ENCODE measurements around the genes MED27, CEL, RALGDS and OBP2B.

GRCh38 chr9:132078852-132080279 lies at the start of gene MED27:
Gene MED27, minus strand, starts transcription at chr9:132079867.
- RRBS, 2 experiments, result under 1 to 3% methylated on average over 5 of the region's 55 CpGs
CAGE:
- cytosol, long polyA minus RNA, result no peak
- cytosol, long polyA plus RNA, result no peak
- long polyA plus RNA, result no peak
- nucleus, long polyA minus RNA, result no peak
- nucleus, long polyA plus RNA, result no peak

DNA sequence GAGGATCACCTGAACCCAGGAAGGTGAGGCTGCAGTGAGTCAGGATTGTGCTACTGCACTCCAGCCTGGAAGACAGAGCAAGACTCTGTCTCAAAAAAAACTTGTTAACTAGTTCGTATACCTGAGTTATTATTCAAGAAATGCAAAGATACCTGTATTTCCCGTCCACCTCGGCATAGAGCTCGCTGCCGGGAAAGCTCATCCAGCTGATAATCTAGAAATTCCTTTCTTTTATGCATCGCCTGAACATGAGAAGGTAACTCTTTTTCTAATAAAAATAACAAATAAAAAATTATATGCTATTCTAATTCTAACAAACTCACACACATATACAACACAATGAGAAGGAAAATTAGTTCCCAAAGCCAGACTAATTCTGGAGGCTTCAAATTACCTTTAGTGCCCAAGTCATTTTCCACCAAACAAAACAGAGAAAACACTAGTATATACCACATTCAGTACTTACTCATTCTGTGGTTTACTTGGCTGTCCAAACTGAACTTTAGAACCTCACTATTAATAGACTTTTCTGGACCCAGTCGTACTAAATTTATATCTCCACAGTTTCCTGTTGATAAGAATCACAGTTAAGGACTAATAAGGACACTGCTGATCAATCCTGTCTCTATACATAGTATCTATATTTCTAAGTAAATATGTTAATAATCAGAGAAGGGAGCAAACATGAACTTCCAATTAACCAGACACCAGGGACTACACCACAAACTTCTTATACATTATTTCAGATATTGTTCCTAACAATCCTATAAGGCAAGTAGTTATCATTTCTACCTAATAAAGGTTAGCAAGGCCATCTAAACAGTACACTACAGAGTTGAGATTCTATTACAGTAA lies 66.5 kb downstream of the SETX start:
- RRBS, 2 experiments, result no CpG with 5 or more reads among the region's 7 CpGs
CAGE:
- cytosol, long polyA minus RNA, result no peak
- cytosol, long polyA plus RNA, result no peak
- long polyA plus RNA, result no peak
- nucleus, long polyA minus RNA, result no peak
- nucleus, long polyA plus RNA, result no peak

DNA sequence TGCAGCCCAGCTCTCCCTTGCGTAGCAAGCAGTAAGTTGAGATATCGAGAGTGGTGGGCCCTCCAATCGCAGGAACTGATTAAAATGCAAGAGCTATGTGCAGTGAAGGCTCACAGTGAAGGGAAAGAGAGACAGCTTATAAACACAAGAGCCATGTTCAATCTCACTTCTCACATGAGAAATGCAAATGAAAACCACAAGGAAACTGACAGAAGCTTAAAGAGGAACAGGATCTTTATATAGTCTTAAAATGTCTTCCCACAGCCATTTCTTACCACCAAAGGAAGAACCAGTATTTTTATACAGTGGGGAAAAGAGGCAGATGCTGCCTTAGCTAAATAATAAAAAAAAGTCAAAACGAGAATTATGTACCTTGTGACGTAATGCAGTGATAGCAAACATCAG lies 24.6 kb downstream of the TTF1 start:
- RRBS, 2 experiments, result no CpG with 5 or more reads among the region's 5 CpGs
CAGE:
- cytosol, long polyA minus RNA, result no peak
- cytosol, long polyA plus RNA, result no peak
- long polyA plus RNA, result no peak
- nucleus, long polyA minus RNA, result no peak
- nucleus, long polyA plus RNA, result no peak

DNA sequence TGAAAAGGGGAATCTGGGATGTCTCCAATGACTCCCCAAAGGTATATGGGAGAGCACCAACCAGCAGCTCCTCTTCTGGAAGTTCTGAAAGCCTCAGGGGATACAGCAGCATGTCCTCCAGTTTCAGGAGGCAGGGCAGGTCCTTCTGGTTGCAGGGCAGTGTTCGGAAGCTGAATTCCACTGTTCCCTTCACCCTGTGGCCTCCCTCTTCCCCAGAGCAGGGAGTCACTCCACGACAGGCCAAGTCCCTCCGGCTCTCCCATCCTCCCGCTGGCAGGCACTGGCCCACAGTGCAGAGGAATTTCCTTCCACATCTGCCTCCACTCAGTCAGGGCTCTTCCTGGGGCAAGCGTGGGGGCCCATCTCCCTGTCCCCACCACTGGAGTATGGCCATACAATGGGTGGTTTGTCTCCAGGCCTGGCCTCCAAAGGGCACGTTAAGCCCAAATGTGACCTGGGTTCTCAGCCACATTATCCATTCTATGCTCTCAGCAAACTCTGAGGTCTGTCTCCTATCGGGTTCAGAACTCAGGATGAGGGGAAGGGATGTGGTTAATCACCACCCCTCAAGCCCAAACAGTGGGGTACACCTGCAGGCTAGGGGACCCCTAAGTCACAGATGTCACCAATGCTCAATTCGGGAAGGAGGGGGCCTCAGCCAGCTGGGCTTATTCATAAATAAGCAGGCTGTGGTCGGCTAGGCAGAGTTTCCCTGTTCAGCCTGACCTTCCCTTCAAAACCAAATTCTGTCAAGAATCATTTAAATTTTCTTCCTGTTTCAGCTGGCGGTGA lies 68.7 kb downstream of the AK8 start:
- RRBS, 2 experiments, result no CpG with 5 or more reads among the region's 10 CpGs
CAGE:
- cytosol, long polyA minus RNA, result no peak
- cytosol, long polyA plus RNA, result no peak
- long polyA plus RNA, result no peak
- nucleus, long polyA minus RNA, result no peak
- nucleus, long polyA plus RNA, result no peak

GRCh38 chr9:132896794-132897667 lies 18.3 kb downstream of the SPACA9 start:
- RRBS, 2 experiments, result no CpG with 5 or more reads among the region's 12 CpGs
CAGE:
- cytosol, long polyA minus RNA, result no peak
- cytosol, long polyA plus RNA, result no peak
- long polyA plus RNA, result no peak
- nucleus, long polyA minus RNA, result no peak
- nucleus, long polyA plus RNA, result no peak

DNA sequence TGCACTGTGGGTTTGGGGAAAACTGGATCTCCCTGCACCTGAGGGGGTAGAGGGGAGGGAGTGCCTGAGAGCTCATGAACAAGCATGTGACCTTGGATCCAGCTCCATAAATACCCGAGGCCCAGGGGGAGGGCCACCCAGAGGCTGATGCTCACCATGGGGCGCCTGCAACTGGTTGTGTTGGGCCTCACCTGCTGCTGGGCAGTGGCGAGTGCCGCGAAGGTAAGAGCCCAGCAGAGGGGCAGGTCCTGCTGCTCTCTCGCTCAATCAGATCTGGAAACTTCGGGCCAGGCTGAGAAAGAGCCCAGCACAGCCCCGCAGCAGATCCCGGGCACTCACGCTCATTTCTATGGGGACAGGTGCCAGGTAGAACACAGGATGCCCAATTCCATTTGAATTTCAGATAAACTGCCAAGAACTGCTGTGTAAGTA lies at the start of gene CEL:
CEL (plus strand) TSS at position 135 of the 432 bp plus-strand sequence.
- RRBS, 2 experiments, result no CpG with 5 or more reads among the region's 10 CpGs
CAGE:
- cytosol, long polyA minus RNA, result no peak
- cytosol, long polyA plus RNA, result no peak
- long polyA plus RNA, result no peak
- nucleus, long polyA minus RNA, result no peak
- nucleus, long polyA plus RNA, result no peak

DNA sequence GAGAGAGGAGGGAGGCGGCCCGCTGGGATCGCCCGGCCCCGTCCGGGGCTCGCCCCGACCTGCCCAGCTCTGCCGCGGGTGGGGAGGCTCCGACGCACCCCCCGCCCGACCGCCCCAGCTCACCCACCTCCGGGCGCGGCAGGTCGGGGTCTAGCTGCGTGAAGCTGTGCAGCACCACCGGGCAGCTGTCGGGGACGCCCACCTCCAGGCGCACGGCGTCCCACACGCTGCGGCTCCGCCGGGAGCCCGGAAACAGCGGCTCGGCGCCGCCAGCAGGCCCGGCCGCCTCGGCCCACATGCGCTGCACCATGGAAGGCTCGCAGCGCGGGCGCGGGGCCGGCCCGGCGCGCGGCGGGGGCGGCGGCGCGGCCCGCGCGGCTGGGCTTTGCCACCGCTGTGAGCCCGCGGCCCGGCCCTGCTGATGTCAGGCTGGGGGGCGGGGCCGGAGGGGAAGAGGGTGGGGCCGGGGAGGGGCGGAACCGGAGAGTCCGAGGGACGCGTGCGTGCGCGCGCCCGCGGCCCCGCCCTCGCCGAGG lies at the start of gene RALGDS:
RALGDS (minus strand) TSS at position 396 of the 536 bp plus-strand sequence.
- RRBS, 2 experiments, result 2% methylated on average over 52 to 56 of the region's 78 CpGs
CAGE:
- cytosol, long polyA minus RNA, result start-site peak on the minus strand centred at position 393 of the sequence, 12 bp wide, 6 reads
- cytosol, long polyA plus RNA, result no peak
- long polyA plus RNA, result no peak
- nucleus, long polyA minus RNA, result no peak
- nucleus, long polyA plus RNA, result no peak

DNA sequence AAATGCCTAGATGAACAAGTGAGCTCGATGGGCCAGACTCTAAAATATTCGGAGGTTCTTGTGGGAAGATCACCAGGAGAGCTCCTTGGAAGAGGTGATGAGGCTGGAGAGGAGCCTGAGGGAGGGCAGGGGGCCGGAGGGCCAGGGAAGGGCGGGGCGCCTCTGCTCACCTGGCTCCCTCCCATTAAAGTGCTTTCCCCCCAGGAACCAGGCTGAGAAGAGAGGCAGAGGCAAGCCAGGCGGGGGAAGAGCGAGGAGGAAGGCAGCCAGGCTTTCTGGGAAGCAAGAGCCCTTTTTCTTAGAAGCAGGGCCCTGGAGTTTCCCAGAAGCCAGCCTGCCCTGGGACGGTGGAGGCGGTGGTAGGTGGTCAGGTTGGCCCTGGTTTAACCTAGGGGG lies 16.3 kb upstream of the RALGDS start:
- RRBS, 2 experiments, result no CpG with 5 or more reads among the region's 9 CpGs
CAGE:
- cytosol, long polyA minus RNA, result no peak
- cytosol, long polyA plus RNA, result no peak
- long polyA plus RNA, result no peak
- nucleus, long polyA minus RNA, result no peak
- nucleus, long polyA plus RNA, result no peak

GRCh38 chr9:133179944-133180245 lies 16.2 kb upstream of the GBGT1 start:
- RRBS, 2 experiments, result no CpG with 5 or more reads among the region's 5 CpGs
CAGE:
- cytosol, long polyA minus RNA, result no peak
- cytosol, long polyA plus RNA, result no peak
- long polyA plus RNA, result no peak
- nucleus, long polyA minus RNA, result no peak
- nucleus, long polyA plus RNA, result no peak

DNA sequence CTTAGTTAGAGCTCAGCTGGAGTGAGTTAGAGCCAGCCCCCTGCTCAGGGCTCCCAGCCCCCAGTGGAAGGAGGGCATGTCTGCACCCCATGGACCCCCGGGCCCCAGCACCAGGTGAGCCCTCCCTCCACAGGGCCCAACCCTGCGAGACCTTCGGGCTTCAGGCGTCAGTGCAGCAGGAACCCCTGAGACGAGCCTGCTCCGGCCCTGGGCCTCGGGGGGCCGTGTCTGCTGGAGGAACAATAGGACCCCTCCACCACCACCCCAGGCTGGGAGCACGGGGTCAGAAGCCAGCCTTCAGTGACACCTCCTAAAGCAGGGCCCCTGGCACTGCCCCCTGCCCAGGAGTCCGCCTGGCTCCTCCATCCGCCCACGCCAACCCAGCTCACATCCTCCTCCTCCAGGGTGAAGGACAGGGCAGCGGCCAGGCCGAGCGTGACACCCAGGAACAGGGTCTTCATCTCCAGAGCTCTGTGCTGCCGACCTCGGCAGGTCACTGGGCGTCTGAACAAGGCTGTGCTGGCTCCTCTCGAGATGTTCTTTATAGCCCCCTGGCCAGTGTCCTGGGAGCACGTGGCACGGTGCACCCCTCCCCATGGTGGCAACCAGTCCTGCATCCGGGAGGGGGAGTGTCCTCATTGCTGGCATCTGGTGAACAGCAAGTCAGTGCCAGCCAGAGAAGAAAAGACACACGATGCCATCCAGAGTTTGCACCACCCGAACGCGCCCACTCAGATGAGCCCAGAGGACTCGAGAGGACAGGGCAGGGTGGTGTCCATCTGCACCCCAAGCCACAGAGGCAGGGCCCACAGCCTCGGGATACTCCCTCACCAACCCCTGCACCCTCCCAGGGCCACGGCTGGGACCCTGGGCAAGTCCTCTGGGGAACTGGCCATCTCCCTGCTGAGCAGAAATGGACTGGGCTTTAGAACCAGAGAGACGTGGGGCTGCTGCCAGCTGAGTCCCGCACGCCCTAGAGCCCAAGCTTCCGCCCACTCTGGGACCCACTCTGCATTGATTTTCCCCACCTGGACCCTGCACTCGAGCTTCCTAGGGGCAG lies at the start of gene OBP2B:
OBP2B (minus strand) TSS at position 512 of the 1,060 bp plus-strand sequence.
- RRBS, 2 experiments, result no CpG with 5 or more reads among the region's 34 CpGs
CAGE:
- cytosol, long polyA minus RNA, result no peak
- cytosol, long polyA plus RNA, result no peak
- long polyA plus RNA, result no peak
- nucleus, long polyA minus RNA, result no peak
- nucleus, long polyA plus RNA, result no peak

- RRBS, 2 experiments, result no CpG with 5 or more reads among the region's 20 CpGs
CAGE:
- cytosol, long polyA minus RNA, result no peak
- cytosol, long polyA plus RNA, result no peak
- long polyA plus RNA, result no peak
- nucleus, long polyA minus RNA, result no peak
- nucleus, long polyA plus RNA, result no peak
Observed at GRCh38 chr9:133239439-133240024, 30.5 kb upstream of the OBP2B start.

DNA sequence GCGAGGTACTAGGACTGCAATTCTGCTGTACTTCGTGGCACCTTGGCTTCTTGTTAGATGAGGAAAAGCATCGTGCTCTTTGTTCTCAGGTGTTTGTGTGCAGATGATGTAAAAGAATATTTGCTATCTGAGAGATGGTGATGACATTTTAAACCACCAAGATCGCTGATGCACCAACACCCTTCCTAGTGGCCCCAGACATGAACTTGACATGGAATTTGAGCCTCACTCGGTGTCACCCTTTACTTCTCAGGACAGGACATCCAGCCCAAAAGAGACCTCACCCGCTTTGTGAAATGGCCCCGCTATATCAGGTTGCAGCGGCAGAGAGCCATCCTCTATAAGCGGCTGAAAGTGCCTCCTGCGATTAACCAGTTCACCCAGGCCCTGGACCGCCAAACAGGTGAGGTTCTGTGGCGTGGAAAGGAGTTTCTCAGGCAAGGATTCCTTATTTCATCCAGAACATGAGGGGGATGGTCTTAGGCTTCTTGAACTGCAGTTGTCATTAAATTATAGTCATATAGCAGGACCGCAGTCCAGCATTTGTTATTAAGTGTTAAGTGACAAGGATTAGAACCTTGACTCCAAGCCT lies 1.4 kb downstream of the RPL7A start:
- RRBS, 2 experiments, result no CpG with 5 or more reads among the region's 13 CpGs
CAGE:
- cytosol, long polyA minus RNA, result no peak
- cytosol, long polyA plus RNA, result no peak
- long polyA plus RNA, result no peak
- nucleus, long polyA minus RNA, result no peak
- nucleus, long polyA plus RNA, result no peak

- RRBS, 2 experiments, result no CpG with 5 or more reads among the region's 17 CpGs
CAGE:
- cytosol, long polyA minus RNA, result no peak
- cytosol, long polyA plus RNA, result no peak
- long polyA plus RNA, result no peak
- nucleus, long polyA minus RNA, result no peak
- nucleus, long polyA plus RNA, result no peak
Observed at GRCh38 chr9:133349890-133350687, 2.1 kb downstream of the RPL7A start.

DNA sequence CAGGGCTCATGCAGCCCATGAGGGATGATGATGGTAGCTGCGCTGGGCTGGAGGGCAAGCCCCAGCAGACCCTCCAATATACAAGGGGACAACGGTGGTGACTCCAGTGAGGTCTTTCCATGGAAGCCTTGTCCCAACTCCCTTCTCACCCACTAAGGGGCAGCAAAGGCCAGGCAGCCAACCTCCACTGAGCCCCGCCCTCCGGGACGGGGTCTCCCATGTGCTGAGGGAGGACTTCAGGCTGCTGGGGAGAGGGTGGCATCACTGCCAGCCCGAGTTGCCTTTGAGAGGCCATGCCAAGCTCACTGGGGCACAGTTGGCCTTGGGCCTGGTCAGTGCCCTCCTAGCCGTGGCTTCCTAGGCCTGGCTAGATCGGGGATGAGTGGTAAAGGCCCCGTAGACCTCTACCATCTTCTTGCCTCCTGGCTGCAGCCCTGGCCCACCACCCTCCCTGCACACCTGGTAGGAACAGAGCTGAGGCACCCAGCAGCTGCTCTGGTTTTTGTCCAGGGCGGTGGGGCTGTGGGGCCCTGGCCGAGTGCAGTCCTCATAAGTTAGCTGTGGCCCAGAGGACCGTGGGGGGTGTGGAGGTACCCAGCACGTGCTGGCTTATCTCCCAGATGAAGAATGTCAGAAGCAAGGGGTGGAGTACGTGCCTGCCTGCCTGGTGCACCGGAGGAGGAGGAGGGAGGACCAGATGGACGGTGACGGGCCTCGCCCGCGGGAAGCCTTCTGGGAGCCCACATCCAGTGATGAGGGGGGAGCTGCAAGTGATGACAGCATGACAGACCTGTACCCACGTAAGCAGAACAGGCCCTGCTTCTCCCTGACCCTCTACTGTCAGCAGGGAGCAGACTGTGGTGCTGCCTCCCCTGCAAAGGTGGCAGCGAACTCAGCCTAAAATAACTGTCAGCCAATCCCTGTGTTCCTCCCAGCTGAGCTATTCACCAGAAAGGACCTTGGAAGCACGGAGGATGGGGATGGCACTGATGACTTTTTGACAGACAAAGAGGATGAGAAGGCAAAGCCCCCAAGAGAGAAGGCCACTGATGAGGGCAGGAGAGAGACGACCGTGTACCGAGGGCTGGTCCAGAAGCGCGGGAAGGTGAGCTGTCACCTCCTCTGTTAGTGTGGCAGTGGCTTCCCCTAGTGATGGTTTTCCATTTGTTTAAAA lies 3.4 kb downstream of the SURF2 start:
- RRBS, 2 experiments, result no CpG with 5 or more reads among the region's 28 CpGs
CAGE:
- cytosol, long polyA minus RNA, result no peak
- cytosol, long polyA plus RNA, result no peak
- long polyA plus RNA, result no peak
- nucleus, long polyA minus RNA, result no peak
- nucleus, long polyA plus RNA, result no peak

GRCh38 chr9:133387536-133388161 lies 11.5 kb downstream of the STKLD1 start:
- RRBS, 2 experiments, result no CpG with 5 or more reads among the region's 13 CpGs
CAGE:
- cytosol, long polyA minus RNA, result no peak
- cytosol, long polyA plus RNA, result no peak
- long polyA plus RNA, result no peak
- nucleus, long polyA minus RNA, result no peak
- nucleus, long polyA plus RNA, result no peak

- RRBS, 2 experiments, result no CpG with 5 or more reads among the region's 16 CpGs
CAGE:
- cytosol, long polyA minus RNA, result no peak
- cytosol, long polyA plus RNA, result no peak
- long polyA plus RNA, result no peak
- nucleus, long polyA minus RNA, result no peak
- nucleus, long polyA plus RNA, result no peak
Observed at GRCh38 chr9:133412722-133413158, 5.1 kb downstream of the REXO4 start.

DNA sequence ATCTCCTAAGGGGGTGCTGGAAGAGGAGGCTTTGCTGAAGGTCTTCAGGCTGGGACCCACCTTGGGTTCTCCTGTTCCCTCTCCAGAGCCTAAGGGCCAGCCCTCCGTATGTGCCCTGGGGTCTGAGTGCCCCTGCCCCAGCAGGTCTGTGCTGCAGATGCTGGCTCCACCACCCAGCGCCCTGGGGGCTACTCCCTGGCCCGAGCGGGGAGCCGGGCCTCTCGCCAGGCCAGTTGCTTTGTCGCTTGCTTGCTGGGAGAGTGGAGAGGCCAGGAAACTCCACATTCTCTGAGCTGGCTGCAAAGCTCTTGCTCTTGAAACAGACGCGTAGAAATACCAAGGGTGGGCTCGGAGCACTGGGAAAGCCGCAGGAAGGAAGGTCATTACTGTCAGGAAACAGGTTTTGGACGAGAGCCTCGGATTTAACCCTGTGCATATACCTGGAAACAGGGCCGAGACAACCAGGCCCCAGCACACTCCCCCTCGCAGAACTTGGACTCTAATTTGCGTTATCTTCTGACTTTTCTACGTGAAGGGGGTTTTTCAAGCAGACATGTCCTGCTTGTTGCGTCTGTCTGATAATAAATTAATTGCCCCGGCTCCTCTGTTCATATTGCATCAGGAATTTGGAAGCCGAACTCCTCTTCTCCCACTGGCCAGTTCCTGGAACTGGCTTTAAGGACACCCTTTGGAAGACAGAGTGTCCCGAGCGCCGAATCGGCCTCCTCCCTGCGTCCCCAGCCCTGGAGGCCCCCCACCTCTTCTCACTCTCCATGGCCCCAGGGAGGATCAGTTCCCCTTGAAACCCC lies 11.1 kb downstream of the ADAMTSL2 start:
- RRBS, 2 experiments, result no CpG with 5 or more reads among the region's 25 CpGs
CAGE:
- cytosol, long polyA minus RNA, result no peak
- cytosol, long polyA plus RNA, result no peak
- long polyA plus RNA, result no peak
- nucleus, long polyA minus RNA, result no peak
- nucleus, long polyA plus RNA, result no peak

DNA sequence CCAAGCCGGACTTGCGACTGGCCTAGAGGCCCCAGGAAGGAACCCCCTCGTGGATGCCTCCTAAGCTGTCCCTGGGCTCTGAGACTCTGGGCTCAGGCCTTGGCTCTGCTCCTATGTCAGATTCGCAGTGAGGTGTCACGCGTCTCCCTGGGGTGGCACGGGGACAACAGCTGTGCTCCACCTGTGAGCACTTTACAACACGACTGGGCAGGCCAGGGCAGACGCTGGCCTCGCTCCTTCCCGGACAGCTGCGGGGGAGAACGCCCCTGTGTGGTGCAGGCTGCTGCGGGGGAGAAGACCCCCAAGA lies 36.2 kb downstream of the SARDH start:
- RRBS, 2 experiments, result no CpG with 5 or more reads among the region's 14 CpGs
CAGE:
- cytosol, long polyA minus RNA, result no peak
- cytosol, long polyA plus RNA, result no peak
- long polyA plus RNA, result no peak
- nucleus, long polyA minus RNA, result no peak
- nucleus, long polyA plus RNA, result no peak

GRCh38 chr9:133717367-133717906 lies 20.7 kb downstream of the SARDH start:
- RRBS, 2 experiments, result no CpG with 5 or more reads among the region's 9 CpGs
CAGE:
- cytosol, long polyA minus RNA, result no peak
- cytosol, long polyA plus RNA, result no peak
- long polyA plus RNA, result no peak
- nucleus, long polyA minus RNA, result no peak
- nucleus, long polyA plus RNA, result no peak

DNA sequence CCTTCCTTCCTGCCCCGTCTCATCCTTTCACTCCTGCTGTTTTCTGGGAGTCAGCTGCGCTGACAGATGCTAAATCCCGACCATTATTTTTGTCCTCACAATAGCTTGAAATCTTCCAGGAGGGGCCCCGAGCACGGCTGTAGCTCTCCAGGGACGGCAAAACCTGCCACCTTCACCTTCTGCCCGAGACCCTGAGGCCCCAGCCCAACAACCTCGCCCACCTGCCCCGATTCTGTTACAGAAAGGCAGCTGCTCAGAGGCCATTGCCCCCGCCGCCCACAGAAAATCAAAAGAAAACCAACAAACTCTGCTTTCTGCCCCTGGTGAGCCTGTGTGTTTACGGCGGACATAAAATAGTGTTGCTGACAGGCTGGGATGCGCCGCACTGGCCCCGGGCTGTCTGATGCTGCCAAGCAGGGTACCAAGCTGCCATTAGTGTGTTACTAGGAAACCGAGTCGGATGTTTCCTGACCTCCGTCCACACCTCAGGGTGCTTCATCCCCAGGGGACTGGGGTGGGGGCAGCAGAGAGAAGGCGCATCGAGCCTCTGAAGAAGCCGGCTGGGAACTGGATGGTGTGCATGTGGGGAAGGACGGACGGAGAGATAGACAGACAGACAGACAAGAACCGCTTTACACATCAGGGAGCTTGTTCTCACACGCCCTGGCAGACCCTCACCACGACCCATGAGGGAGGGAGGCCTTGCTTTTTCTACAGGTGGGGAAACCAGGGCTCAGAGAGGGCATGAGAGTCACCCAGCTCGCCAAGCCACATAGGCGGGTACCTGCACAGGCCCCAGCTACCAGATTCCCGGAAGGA lies 83.9 kb upstream of the SARDH start:
- RRBS, 2 experiments, result no CpG with 5 or more reads among the region's 30 CpGs
CAGE:
- cytosol, long polyA minus RNA, result no peak
- cytosol, long polyA plus RNA, result no peak
- long polyA plus RNA, result no peak
- nucleus, long polyA minus RNA, result no peak
- nucleus, long polyA plus RNA, result no peak